ENCODE measurements around a stretch of chr3.

- RRBS, result no CpG with 5 or more reads among the region's 25 CpGs
CAGE:
- cytosol, long polyA plus RNA, result no peak
- long polyA plus RNA, result no peak
- nucleus, long polyA plus RNA, result no peak
Observed at GRCh38 chr3:152193562-152194405, 74.9 kb upstream of the MBNL1 start.

DNA sequence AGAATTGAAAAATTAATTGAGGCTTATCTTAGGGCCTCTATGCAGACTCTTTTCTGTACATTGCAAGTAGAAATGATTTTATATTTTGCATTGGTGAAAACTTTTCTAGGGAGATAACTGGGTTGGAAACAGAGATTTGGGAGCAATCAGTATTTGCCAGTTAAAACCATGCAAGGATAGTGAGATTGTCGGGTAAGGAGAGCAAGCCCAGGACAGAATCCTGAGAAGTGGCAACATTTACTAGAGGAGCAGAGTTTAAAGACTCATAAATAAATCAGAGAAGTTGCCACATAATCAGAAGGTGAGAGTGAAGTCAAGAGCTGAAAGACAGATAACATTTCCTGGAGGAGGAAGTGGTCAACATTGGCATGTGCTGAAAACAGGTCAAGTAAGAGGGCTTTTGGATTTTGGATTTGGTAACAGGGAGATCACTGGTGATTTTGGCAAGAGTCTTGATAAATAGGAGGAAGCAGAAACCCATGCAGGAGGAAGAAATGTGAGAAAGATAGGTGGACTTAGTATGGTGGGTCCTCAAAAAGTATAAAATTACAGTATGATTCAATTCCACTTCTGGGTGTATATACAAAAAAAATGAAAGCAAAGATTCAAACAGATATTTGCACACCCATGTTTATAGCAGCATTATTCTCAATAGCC, 27.6 kb upstream of the MBNL1 start:
- RRBS, result no CpG with 5 or more reads among the region's 1 CpG
CAGE:
- cytosol, long polyA plus RNA, result no peak
- long polyA plus RNA, result no peak
- nucleus, long polyA plus RNA, result no peak

DNA sequence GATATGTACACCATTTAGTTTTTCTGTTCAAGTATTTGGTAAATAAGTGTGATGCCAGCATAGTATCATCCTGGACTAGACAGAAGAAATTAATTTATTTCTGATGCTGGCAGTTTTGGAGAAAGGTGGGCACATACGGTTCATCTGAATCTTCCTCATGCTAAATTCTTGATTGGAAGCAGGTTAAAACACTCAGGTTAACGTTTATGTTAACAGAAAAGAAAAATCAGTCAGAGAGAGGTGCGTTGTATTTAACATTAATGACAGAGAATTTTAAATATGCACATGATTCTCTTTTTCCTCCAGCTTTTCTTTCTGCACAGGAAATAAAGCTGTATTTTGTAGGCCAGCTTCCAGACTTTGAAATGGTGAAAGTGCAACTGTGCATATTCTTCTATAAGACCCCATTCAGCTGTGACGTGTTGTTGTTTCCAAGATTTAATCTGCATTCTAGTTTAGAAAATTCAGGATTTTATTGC, 11.7 kb downstream of the MBNL1 start:
- RRBS, result no CpG with 5 or more reads among the region's 4 CpGs
CAGE:
- cytosol, long polyA plus RNA, result no peak
- long polyA plus RNA, result no peak
- nucleus, long polyA plus RNA, result no peak

DNA sequence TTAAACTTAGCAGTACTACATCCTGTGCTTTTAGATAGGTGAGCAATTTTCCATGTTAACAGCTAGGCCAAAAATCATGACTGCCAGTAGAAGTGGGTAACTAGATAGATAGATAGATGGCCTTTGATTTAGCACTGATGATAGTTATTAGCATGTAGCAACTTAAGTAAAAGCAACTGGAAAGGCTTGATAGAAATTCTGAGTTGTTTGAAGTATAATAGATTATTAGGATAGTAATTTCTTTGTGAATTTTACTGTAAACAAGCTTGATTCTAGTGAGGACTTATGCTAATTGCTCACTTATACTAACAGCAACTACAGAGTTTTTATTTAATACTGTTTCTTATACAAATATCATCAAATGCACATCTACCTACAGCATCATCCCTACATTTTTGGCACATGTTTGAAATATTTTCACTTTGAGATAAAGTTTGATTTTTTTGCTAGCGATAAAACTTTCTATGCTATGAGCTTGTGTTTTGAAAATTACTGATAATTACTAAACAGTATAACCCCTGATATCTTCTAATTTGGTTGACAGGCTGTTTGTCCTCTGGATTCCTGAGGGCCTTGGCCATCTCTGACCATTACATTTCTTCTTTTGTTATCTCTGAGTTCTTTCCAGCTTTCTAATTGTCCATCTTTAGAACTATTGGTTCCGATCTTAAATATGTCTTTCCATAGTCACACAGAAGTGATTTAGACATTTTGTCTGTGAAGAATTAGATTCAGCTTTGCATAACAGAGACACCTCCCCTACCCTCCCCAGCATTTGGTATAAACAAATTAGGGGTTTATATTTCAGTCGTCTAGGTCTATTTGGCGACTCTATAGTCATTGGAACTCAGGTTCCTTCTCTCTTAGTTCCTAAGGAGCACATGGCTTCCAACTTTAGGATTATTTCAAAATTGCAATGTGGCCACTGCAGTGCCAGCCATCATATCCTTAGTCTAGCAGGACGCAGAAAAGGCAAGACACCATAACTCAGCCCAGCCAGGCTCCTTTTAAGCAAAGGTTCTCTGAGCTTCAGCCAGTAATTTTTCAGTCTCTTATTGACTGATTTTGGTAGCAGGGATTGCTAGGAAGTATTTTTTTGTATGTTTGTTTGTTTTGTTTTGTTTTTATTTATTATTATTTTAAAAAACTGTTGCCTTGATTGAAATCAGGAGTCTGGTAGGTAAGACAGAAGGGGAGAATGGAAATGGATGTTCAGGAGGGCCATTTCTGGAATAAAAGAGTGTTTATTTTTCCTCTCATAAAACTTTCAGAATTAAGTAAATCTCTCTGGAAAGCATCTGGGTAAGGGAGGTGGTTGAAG, 37.2 kb downstream of the MBNL1 start:
- RRBS, result no CpG with 5 or more reads among the region's 5 CpGs
CAGE:
- cytosol, long polyA plus RNA, result no peak
- long polyA plus RNA, result no peak
- nucleus, long polyA plus RNA, result no peak

DNA sequence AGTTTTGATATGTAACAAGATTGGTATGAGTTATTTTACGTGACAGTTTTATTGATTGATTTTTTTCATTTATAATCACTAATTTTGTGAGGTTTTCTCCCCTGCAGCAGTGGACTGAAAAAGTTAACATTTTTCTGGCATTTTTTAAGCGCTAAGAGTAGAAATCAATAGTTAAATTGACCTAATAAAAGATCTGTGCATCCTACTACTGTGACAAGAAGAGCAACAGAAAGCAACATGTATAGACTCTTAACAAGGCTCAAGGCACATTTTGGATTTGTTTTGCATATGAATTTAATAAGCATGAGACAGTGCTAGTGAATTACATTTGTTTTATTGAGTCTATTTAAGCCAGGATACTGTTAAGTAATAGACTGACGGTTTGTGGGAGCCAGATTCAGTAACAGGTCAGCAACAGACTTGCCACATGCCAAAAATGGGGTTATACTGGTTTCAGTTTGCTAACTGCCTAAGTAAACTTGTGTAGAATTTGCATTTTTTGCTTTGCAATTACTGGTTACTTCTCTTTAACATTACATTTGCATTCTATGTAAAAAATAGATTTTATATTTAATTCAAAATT, 54.0 kb downstream of the MBNL1 start:
- RRBS, result no CpG with 5 or more reads among the region's 3 CpGs
CAGE:
- cytosol, long polyA plus RNA, result no peak
- long polyA plus RNA, result no peak
- nucleus, long polyA plus RNA, result no peak

DNA sequence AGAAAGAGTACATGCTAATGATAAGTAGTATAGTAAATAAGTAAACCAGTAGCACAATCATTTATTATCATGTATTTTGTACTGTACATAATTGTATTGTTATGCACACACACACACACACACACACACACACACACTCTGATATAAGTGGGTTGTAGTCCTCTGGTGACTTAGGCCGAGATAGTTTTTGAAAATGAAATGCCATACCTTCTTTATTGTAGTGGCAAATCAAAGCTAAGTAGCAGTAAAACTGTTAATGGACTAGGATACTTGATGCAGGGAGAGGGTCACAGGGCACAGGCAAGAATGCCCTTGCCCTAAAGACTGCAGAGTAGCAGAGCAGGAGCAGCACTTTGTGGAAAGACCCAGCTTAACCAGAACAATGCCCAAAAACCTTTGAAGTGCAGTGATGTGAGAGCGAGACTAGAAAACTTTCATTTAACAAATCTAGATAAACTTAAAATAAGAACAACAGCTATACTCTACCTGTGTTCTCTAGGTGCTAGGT, 121.8 kb downstream of the MBNL1 start:
- RRBS, result no CpG with 5 or more reads among the region's 2 CpGs
CAGE:
- cytosol, long polyA plus RNA, result no peak
- long polyA plus RNA, result no peak
- nucleus, long polyA plus RNA, result no peak

DNA sequence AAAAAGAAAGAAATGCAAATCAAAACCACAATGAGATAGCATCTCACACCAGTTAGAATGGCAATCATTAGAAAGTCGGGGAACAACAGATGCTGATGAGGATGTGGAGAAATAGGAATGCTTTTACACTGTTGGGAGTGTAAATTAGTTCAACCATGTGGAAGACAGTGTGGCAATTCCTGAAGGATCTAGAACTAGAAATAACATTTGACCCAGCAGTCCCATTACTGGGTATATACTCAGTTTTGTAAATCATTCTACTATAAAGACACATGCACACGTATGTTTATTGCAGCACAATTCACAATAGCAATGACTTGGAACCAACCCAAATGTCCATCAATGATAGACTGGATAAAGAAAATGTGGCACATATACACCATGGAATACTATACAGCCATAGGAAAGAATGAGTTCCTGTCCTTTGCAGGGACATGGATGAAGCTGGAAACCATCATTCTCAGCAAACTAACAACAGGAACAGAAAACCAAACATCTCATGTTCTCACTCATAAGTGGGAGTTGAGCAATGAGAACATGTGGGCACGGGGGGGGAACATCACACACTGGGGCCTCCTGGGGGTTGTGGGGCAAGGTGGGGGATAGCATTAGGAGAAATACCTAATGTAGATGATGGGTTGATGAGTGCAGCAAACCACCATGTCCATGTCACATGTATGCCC, 157.0 kb downstream of the MBNL1 start:
- RRBS, result no CpG with 5 or more reads among the region's 3 CpGs
CAGE:
- cytosol, long polyA plus RNA, result no peak
- long polyA plus RNA, result no peak
- nucleus, long polyA plus RNA, result no peak

DNA sequence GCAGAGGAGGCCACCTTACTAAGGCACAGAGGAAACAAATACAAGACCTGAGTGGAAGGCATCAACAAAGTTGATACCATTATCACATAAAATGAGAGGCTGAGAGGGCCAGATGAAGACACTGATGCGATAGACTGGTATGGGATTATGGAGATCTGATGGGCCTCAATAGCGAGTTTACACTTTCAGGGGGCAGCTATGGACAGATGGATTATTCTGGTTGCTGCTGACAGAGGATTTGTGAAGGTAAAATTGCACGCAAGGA, 203.8 kb downstream of the MBNL1 start:
- RRBS, result no CpG with 5 or more reads among the region's 3 CpGs
CAGE:
- cytosol, long polyA plus RNA, result no peak
- long polyA plus RNA, result no peak
- nucleus, long polyA plus RNA, result no peak

DNA sequence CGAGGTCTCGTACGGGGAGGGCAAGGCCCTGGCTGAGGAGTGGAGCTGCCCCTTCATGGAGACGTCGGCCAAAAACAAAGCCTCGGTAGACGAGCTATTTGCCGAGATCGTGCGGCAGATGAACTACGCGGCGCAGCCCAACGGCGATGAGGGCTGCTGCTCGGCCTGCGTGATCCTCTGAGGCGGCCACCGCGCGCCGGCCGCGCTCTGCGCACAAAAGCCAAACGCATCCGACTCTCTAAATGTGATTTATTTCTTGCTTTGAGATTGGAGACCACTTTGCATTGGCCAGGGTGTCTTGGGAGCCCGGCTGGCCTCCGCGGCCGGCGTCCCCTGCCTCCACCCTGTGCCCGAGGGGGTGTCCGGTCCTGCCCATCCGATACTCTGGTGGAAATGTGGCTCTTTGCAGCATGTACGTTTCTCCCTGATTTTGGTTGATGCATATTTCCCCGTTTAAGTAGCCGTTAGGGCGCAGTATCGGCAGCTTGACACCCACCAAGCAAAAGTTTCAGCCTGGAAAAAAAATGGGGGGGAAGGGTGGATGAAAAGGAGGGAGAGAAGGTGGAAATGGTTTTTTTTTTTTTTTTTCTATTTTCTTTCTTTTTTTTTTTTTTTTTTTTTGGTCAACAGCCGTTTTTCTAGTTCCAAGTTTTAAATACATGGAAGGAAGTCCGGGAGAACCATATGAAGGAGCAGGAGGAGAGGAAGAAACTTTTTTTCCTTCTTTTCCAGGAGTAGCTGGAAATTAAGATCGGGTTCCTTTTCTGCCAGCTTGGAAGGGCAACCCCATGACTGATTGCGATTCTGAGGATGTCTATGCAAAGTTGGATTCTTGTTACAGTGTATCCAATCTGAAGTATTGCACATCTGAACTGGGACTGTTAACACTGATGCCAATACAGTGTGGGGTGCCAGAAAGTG, 1.3 kb downstream of the RAP2B start:
- RRBS, result 0% methylated on average over 1 of the region's 44 CpGs
CAGE:
- cytosol, long polyA plus RNA, result no peak
- long polyA plus RNA, result no peak
- nucleus, long polyA plus RNA, result no peak

GRCh38 chr3:153320241-153320945, 158.4 kb downstream of the RAP2B start:
- RRBS, result no CpG with 5 or more reads among the region's 6 CpGs
CAGE:
- cytosol, long polyA plus RNA, result no peak
- long polyA plus RNA, result no peak
- nucleus, long polyA plus RNA, result no peak

- RRBS, result no CpG with 5 or more reads among the region's 8 CpGs
CAGE:
- cytosol, long polyA plus RNA, result no peak
- long polyA plus RNA, result no peak
- nucleus, long polyA plus RNA, result no peak
Observed at GRCh38 chr3:154255180-154255578, 69.1 kb downstream of the DHX36 start.

GRCh38 chr3:156109907-156110397, 10.4 kb upstream of the KCNAB1 start:
- RRBS, result 83% methylated on average over 2 of the region's 10 CpGs
CAGE:
- cytosol, long polyA plus RNA, result no peak
- long polyA plus RNA, result no peak
- nucleus, long polyA plus RNA, result no peak

GRCh38 chr3:156142719-156143714, 22.6 kb downstream of the KCNAB1 start:
- RRBS, result no CpG with 5 or more reads among the region's 11 CpGs
CAGE:
- cytosol, long polyA plus RNA, result no peak
- long polyA plus RNA, result no peak
- nucleus, long polyA plus RNA, result no peak

- RRBS, result 6% methylated on average over 4 of the region's 30 CpGs
CAGE:
- cytosol, long polyA plus RNA, result no peak
- long polyA plus RNA, result no peak
- nucleus, long polyA plus RNA, result no peak
Observed at GRCh38 chr3:156291589-156292401, 171.4 kb downstream of the KCNAB1 start.

DNA sequence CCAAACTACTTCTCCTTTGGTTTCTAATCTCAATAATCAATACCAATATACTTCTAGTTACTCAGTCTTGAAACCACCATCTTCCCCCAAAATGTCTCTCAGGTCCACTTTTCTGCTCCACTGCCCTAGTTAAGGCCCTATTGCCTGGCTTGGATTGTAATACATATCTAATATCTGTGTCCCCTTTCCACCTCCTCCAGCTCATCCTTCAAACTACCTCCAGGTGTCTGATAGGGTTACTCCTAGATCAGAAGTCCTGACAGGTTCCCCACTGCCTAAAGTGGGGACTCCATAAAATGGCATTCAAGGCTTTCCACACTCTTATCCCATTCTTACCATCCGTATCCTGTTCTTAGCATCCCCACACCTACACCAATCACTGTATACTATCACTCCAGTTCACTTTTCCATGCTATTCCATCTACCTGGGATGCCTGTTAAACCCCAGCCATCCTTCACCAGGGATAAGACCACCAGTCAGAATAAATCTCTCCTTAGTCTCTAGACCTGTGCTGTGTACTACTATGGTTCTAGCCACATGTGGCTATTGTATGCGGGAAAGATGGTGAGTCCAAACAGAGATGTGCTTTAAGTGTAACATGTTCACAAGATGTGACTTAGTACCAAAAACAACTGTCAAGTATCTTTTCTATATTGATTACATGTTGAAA, 19.2 kb downstream of the SSR3 start:
- RRBS, result no CpG with 5 or more reads among the region's 2 CpGs
CAGE:
- cytosol, long polyA plus RNA, result no peak
- long polyA plus RNA, result no peak
- nucleus, long polyA plus RNA, result no peak

DNA sequence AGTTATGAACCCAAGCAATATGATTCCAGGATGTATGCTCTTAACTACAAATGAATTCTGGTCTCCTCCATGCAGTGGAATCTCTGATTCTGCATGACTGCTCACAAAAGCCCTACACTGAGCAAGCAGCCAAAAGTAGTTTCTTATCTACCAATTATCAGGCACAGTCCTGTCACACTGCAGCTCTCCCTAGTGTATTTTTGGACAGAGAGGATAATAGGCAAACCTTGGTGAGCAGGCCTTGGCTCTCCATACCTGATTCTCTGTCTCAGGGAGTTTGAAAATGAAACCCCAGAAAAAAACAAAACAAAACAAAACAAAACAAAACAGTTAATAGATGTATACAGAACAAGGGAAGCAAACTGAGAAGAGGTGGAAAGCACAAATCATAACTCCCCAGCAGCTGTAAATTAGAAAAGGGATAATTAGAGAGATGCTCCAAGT, 3.5 kb upstream of the SSR3 start:
CAGE:
- cytosol, long polyA plus RNA, result no peak
- long polyA plus RNA, result no peak
- nucleus, long polyA plus RNA, result no peak

- RRBS, result 1% methylated on average over 41 of the region's 102 CpGs
CAGE:
- cytosol, long polyA plus RNA, result no peak
- long polyA plus RNA, result no peak
- nucleus, long polyA plus RNA, result no peak
Observed at GRCh38 chr3:156674862-156675865, 774 bp downstream of the TIPARP start.

- RRBS, result no CpG with 5 or more reads among the region's 3 CpGs
CAGE:
- cytosol, long polyA plus RNA, result no peak
- long polyA plus RNA, result no peak
- nucleus, long polyA plus RNA, result no peak
Observed at GRCh38 chr3:156781485-156782160, 44.5 kb upstream of the LEKR1 start.

GRCh38 chr3:156843362-156843885, 17.3 kb downstream of the LEKR1 start:
- RRBS, result no CpG with 5 or more reads among the region's 3 CpGs
CAGE:
- cytosol, long polyA plus RNA, result no peak
- long polyA plus RNA, result no peak
- nucleus, long polyA plus RNA, result no peak

DNA sequence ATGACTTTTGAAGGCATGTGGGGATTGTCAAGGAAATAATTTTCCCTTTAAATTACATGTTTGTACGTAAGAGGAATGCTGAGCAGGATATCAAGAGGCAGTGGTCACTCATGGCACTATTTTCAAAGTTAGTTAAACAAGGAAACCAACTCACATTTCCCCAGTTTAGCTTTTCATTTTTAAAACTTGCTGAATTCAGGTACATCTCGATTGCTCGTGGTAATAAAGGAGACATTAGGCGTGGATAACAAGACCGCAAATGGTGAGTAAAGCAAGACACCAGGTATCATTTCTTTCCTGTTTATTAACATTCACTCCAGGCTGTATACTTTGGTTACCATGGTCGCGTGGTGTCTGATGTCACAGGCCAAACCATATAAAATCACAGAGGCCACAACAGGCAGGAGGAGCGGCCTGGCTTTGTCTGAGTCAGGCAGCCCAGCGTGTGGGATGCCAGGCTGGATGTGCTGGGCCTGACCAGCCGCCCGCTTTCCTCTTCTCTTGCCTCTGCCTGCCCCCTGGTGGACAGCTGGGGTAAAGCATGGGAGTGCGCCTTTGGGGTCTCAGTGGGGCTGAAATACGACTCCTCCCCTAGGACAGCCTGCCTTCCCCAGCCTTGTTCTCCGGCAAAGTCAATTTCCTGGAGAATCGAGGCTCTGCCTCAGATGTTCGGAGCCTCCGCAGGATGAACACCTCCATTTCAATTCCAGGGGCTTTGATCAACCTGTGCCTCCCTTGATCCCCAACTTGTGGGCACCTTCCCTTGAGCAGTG, 78.4 kb downstream of the CCNL1 start:
- RRBS, result no CpG with 5 or more reads among the region's 17 CpGs
CAGE:
- cytosol, long polyA plus RNA, result no peak
- long polyA plus RNA, result no peak
- nucleus, long polyA plus RNA, result no peak